Transverse colon (tissue), 4 donors: Measurements from ENCODE around the genes PNPLA1 and BNIP5.

DNA sequence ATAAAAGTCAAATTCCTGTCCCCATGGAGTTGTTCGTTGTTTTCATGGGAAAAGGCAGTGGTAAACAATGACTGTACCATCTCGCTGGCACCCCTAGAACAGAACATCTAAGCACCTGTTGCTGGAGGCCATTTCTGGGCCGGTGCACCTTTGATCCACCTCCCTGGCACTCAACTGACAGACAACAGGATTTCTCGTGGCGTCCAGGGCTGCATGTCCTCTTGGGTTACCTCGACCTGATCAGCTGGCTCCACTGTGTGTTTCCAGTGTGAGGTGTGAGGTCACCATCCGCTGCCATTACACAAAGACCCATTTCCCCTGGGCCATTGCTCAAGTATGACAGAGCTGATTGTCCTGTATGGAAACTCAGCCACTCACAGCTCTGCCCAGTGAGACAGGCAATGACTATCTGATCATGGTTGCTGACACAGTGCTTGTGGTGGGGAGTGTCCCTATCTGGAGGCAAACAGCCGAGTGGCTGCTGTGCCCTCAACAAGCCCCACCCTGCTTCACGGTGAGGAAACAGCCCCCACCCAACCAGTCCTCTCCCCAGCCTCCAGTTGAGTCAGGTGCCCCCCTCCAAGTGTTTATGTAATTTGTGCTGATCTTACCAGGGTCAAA is 11.9 kb upstream of the MAPK13 start:
- PRO-cap, result no peak
- RAMPAGE, long total RNA, 4 experiments, result no peak in any of the 4 experiments

- PRO-cap, result no peak
- RAMPAGE, long total RNA, 4 experiments, result no peak in any of the 4 experiments
Observed at GRCh38 chr6:36139417-36140049, 9.2 kb downstream of the MAPK13 start.

DNA sequence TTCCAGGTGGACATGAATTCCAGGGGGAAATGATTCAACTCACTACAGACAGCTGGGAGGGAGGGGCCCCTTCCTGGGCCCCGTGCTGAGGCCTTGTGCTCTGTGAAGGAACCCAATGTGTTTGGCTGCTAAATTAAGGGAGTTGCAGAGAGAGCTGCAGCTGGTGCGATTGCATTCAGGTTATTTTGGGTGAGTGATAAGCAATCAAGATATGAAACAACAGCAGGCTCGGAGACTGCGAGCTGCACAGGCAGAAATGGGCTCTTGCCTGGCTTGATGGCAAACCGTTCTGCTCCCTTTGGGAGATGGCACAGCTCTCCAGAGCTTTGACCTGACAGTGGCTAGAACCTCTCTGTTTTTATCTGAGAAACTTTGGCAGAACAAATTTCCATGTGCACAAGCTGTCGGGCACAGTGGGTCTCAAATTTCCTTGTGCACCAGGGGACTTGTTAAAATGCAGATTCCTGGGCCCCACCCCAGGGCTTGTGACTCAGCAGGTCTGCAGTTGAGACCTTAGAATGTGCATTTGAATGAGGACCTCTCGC is 9.8 kb downstream of the MAPK13 start:
- PRO-cap, result no peak
- RAMPAGE, long total RNA, 4 experiments, result no peak in any of the 4 experiments

DNA sequence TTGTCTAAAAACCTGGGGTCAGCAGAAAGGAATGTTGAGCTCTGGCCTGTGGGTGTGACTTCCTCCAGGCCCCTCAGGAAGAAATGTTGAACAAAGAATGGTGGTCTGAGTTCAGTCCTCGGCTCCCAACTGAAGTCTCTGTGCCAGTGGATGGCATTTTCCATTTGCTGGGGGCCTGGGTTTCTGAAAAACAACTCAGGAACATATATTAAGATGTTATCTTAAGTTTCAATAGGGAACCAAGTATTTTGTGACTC is 24.8 kb upstream of the PNPLA1 start:
- PRO-cap, result no peak
- RAMPAGE, long total RNA, 4 experiments, result no peak in any of the 4 experiments

DNA sequence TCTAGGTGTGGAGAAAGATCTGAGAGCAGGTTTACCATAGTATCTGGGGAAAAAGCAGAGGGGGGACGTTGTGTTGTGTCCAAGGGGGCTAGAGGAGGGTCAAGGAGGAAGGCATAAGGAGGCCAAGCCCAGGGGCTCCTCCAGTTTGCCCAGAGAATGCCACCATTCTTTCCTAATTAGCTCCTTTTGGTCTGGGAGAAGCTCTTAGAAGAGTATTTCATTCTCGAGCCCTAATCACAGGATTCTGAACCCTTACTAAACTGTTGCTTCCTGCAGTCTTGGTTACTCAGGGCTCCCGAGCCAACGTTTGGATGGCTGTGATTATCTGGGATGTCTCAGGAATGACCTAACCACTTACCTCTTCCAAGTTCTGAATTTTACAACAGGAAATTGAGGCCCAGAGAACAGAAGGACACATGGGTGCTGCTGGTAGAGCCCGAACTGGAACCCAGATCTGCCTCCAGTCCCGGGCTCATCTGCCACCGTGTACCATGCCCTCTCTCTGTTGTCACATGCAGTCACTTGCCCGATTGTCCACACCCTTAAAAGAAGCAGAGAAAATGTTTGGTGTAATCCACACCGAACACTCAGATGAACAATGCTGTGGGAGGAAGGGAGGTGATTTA is 22.2 kb upstream of the PNPLA1 start:
- PRO-cap, result no peak
- RAMPAGE, long total RNA, 4 experiments, result no peak in any of the 4 experiments

GRCh38 chr6:36269998-36270218 is at the start of gene PNPLA1:
Gene PNPLA1, plus strand, starts transcription at chr6:36270060.
- PRO-cap, result no peak
- RAMPAGE, long total RNA, 4 experiments, result no peak in any of the 4 experiments

GRCh38 chr6:36336257-36337420 is at the start of gene BNIP5:
Gene BNIP5, minus strand, starts transcription at chr6:36336888.
- PRO-cap, result bidirectional peak, plus-strand start at chr6:36337132, minus-strand start at chr6:36336888
- RAMPAGE, long total RNA, 4 experiments, result start-site peak on the minus strand in 1 of 4 experiments, at chr6:36336885-36336890 at its widest, 76 reads per replicate

DNA sequence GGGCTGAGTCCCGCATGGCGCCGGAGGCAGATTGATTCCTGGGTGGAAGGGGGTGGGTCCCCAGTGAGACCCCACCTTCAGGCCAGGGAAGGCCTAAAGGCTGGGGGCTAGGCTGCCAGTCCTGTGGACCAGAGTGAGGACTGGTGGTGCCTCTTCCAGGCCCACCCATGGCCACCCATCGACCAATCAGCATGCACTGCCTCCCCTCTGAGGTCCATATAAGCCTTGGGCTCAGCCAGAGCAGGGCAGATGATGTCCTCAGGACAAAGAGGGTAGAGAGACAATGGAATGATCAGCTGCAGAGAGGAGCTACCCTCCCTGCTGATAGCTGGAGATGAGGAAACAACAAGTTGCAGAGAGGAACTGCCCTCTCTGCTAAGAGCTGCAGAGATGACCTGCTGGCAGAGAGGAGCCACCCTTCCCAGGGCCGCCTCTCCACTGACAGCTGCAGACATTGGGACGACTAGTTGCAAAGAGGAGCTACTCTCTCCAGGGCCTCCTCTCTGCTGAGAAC is 9.1 kb upstream of the ETV7 start:
- PRO-cap, result no peak
- RAMPAGE, long total RNA, 4 experiments, result no peak in any of the 4 experiments

- PRO-cap, result bidirectional peak, plus-strand start at chr6:36441633, minus-strand start at chr6:36441553
- RAMPAGE, long total RNA, 4 experiments, result no peak in any of the 4 experiments
Observed at GRCh38 chr6:36441287-36441844, 1.3 kb downstream of the PXT1 start.

DNA sequence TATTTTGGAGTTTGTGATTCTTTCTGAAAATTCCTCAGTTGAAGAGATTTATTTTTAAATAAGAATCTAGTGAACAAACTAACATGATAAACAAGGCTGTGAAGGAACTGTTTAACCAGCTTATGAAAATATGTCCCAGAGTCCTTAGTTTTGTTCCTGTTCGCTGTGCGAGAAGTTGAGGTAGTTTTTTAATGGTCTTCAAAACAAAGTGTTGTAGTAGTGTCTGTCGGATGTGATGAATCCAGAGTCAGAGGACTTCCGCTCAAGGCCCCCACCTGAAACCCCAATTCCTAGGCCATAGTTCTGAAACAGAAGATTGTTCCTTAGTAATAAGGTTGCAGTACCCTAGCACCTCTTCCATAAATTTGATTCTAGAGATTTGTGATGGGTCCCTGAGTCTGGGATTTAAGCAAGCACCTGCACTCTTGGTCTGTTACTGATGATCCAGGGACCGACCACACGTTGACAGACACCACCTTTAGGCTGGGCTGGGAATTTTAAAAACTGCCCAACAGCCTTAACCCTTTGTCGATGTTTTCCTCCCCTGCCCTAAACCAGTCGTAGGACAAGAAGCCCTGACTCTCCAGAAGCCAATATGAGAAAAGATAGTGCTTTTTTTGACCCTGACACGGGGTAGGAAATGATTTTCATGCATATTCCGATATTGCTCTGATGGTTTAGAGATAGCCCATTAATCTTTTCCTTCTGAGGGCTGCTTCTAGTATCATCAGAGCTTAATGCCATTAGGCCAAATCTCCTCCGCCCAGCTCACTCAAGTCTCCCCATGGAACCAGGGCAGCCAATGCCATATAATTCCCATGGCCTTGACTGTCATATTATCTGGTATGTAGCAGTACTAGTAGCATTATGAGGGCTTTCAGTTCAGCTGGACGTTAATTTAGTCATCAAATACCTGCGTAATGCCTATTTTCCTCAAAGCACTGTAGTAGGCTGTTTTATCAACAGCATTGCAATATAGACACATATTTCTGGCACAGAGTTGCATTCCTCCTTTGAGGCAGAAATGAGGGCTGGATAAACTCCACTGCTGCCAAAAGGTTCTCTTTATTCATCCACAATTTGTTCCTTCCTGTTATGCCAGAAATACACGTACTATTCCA is 1.3 kb downstream of the KCTD20 start:
- PRO-cap, result unidirectional peak, minus-strand start at position 471 of the sequence
- RAMPAGE, long total RNA, 4 experiments, result no peak in any of the 4 experiments

- PRO-cap, result no peak
- RAMPAGE, long total RNA, 4 experiments, result no peak in any of the 4 experiments
Observed at GRCh38 chr6:36506587-36507029, 40.7 kb downstream of the STK38 start.

- PRO-cap, result no peak
- RAMPAGE, long total RNA, 4 experiments, result no peak in any of the 4 experiments
Observed at GRCh38 chr6:36510084-36510582, 37.1 kb downstream of the STK38 start.

DNA sequence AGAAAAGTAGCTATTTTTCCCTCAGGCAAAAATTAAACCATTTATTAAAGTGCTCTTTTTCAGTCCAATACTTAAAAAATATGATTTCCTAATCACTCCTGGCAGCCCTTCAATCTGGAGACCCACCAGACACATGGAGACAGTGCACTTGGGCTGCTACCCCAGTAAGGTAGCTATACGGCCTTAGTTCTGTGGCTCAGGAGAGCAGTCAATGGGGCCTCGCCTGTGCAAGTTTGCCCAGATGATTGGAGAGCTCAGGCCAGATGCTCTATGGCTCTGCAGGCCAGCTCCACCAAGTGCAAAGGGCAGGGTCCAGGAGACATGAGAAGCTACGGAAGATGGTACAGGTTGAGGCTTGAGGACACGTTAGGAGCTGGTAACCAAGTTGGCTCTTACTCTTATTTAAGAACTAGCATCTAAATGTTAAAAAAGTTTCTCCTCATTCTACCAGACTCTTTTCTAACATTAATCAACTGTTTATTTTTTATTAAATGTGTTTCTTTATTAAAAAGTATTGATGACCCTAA is 30.7 kb downstream of the STK38 start:
- PRO-cap, result unidirectional peak, minus-strand start at position 247 of the sequence
- RAMPAGE, long total RNA, 4 experiments, result no peak in any of the 4 experiments

- PRO-cap, result no peak
- RAMPAGE, long total RNA, 4 experiments, result no peak in any of the 4 experiments
Observed at GRCh38 chr6:36610189-36611154, 16.3 kb downstream of the SRSF3 start.

GRCh38 chr6:36623250-36623955 is 29.2 kb downstream of the SRSF3 start:
- PRO-cap, result no peak
- RAMPAGE, long total RNA, 4 experiments, result no peak in any of the 4 experiments

DNA sequence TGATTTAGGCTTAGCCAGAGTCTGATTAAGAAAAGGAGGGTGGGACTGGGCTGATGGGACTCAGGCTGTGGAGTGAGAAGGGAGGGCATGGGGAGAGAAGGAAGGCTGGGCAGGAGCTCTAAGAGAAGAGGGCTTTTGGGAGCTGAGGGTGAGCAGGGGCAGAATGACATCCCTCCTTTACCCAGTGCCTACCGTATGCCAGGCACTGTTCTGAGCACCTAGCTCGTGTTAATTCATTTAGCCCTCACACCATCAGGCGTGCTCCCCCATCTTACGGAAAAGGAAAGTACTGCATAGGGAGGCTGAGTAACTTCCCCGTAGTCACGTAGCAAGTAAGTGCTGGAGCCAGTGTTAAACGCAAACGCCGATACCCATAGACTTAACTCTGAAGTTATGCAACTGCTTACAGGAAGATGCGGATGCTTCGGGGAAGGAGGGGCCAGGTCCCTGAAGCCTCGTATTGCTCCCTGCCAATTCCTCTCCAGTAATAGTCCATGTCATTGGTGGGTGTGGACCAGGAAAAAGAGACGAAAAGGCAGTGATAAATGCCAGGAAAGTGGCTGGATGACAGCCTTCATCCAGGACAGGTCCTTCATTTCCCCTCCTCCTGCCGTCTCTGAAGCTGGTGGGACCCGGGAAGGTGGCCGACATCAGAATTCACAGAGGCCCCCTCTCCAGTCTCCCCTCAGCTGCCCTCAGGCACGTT is 37.5 kb downstream of the RAB44 start:
- PRO-cap, result bidirectional peak, plus-strand start at position 551 of the sequence, minus-strand start at position 387 of the sequence
- RAMPAGE, long total RNA, 4 experiments, result no peak in any of the 4 experiments

DNA sequence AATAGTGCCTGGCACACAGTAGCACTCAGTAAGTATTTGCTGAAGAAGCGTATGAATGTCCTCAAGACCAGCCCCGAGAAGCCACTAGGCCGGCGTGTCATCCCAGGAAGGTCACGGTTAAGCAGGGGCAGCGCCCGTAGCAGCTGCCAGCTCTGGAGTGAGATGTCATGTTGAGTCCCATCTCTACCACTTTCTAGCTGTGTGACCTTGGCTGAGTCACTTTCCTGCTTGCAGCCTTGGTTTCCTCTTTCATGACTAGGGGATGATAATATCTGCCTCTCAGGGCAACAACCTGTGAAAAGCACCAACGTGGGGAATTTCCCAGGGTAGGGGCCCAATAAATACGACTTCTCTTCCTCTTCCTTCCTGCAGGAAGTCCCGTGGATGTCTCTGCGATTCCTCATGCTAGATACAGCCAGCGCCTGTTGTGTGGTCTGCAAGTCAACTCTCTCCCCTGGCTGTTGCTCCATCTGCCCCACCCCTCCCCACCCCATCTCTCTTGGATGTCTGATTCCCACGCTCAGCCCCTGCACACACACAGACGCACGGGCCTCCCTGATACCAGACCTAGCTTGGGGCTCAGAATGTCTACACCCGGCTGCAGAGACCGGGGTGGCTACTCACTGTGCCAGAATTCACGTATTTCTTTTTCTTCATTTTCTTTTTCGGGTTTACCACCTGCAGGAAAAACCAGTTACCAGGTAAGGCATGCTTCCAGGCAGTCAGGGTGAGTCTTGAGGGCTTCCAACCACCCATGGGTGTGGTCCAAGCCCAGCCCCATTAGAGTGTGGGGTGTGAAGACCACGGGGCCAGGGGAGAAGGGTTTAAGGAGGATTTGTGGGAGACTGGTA is 58.2 kb downstream of the RAB44 start:
- PRO-cap, result bidirectional peak, plus-strand start at position 371 of the sequence, minus-strand start at position 159 of the sequence
- RAMPAGE, long total RNA, 4 experiments, result start-site peak on the minus strand in 1 of 4 experiments, centred at position 716 of the sequence, 5 reads per replicate

DNA sequence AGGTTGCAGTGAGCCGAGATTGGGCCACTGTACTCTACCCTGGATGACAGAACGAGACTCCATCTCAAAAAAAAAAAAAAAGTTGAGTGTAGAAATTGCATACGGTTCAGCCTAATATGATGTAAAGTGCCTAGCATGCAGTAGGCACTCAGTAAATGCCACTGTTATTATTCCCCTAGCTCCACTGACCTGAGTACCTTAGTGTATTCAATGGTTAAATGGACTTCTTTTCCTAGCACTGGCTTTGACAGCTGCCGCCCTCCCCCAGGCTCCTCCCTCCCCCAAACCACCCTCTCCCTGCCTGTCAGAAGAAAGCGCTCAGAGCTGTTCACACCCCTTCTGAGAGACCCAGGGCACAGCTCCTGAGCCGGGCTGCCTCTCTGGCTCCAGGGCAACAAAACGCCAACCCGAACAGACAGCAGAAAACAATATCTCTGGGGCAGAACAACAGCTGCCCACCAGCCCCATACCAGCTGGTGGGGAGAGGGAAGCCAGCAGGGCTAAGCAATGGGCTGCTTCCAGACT is 4.6 kb downstream of the CPNE5 start:
- PRO-cap, result no peak
- RAMPAGE, long total RNA, 4 experiments, result no peak in any of the 4 experiments

- PRO-cap, result no peak
- RAMPAGE, long total RNA, 4 experiments, result no peak in any of the 4 experiments
Observed at GRCh38 chr6:36836393-36837191, 2.7 kb downstream of the CPNE5 start.

DNA sequence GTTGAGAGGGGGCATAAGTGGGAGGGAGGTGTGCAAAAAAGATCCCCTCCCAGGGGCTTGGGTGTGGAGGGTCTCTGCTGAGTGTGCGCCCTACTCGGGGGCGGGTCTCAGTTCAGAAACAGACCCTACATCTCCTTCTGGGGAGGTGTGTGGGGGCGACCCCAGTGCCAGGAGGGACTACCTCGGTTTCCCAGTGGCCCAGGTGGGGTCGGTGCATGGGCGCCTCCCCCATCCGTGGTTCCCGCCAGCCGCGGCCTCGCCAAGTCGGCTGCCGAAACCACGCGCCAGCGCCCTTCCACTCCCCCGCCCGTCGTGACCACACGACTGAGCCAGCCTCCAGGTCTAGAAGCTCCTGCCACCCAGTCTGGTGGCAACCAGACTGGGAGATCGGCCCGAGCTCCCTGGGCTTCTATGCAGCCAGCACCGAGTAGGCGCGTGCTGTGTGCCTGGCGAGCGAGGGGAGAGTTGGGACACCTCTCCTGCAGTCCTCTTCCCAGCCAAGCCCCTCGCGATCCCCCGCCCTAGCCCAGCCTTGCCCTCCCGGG is 1.2 kb upstream of the CPNE5 start:
- PRO-cap, result no peak
- RAMPAGE, long total RNA, 4 experiments, result no peak in any of the 4 experiments